Metastatic Pancreatic Carcinoma in the Ovary (tissue), 1 donor: Measurements from ENCODE around the genes HEYL, COL9A2, NFYC and CITED4.

GRCh38 chr1:39142650-39143296 is 61.7 kb upstream of the MACF1 start:
- PRO-cap, result no peak

DNA sequence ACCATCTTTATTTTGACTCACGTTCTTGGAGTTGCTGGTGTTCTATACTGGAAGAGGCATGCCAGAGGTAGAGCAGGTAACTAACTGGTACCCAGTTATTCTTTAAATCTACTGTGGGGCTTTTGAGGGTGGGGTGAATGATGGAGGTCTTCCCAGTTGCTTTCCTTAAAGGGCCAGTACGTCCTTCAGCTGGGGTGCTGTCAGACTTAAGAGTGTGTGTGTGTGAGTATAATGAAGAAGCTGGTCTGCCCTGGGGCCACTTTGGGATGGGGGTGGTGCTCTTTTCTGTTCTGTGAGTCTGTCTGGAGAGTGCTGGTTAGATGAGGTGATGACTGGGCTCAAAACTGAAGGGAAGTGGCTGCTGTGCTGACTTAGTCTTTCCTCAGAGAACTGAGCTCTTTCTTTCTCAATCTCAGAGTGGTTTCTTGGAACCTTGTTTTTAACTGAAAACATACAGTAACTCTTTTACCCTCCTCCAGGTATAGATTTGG is 606 bp downstream of the MACF1 start:
- PRO-cap, result bidirectional peak, plus-strand start at position 341 of the sequence, minus-strand start at position 208 of the sequence

DNA sequence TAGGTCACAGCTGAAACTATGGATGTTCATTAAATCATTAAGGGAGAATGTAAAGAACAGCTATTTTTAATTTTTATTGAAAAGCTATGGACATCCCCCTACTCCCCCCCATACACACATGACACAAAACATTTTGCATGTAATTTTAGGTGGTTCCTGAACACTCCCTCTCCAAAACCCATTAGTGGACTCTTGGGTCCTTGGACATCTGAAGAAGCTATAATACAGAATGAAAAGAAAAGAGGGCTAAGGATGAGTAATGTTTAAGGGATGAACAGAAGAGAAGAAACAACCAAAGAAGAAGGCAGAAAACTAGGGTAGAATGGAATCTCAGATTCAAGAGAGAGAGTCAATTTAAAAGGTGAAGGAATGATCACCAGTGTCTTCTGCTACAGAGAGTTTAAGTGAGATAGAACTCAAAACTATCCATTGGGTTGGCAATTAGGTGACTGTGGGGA is 19.6 kb downstream of the MACF1 start:
- PRO-cap, result no peak

DNA sequence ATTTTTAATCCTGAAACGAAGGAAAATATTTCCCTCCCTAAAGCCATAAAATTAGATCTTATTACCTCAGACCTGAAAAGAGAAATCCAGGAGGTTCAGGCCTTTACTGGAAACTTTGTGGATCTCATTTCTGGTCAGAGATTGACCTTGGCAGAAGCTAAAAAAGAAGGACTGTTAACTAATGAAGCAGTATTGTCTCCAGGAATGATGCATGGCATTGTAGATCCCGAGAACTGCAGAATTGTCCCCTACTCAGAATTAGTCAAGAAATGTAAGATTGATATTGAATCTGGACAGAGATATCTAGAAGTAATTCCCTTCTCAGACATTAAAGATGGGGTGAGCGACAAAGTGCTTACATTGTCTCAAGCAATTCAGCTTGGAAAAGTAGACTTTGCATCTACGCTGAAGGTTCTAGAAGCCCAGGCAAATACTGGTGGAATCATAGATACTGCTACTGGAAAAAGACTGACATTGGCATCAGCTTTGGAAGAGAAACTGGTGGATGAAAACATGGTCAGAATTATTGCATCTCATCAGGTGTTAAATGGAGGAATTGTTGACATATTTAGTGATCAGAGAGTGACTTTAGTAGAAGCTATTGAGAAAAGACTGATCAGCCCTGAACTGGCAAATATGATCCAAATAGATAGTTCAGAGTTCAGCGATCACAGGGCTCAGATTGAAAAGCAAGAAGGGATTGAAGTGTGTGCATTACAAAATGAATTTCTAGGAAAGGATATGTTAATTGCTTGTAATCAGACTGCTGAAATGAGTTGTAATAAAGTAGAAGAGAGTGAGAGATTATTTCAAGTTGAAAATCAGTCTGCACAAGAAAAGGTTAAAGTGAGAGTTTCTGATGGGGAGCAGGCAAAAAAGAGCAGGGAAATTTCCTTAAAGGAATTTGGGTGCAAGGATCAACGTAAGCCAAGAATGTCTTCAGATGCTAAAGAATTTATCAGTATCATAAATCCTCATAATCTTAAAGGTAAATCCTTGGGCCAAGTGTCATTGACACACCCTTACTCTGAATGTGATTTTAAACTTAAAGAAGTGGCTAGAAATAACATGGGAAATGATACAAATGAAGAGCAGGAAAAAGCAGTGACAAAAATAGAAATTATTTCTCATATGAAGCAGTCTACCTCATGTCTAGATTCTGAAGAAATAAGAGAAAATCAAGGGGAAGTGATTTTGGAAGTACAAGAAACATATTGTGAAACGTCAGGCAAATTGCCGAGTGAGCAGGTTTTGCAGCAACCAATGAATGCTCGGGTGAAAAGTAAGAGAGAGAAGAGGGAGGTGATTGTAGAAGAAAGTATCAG is 130.2 kb downstream of the MACF1 start:
- PRO-cap, result no peak

GRCh38 chr1:39350656-39351140 is 140.7 kb upstream of the BMP8A start:
- PRO-cap, result no peak

DNA sequence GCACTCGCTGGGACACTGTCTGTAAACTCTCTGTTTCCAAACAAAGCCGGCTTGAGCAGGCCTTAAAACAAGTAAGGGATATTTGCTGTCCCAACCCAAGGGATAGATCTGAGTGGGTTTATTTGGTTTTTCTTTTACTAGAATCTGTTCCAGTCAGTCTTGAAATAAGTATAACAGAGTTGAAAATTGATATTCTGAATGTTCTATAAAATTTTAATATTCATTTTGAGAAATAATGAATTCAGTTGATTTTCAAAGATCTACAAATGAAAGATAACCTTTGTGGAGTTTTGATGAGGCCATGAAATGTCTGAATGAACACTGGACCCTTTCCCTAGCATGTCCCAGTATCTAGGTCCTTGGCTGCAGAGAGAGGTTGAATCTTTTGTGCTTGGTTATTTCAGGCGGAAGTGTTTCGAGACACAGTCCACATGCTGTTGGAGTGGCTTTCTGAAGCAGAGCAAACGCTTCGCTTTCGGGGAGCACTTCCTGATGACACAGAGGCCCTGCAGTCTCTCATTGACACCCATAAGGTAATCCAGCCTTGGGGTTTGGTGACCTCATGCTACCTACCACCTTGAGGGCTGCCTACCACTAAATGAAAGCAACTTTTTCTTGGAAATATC is 39.0 kb upstream of the BMP8A start:
- PRO-cap, result no peak

DNA sequence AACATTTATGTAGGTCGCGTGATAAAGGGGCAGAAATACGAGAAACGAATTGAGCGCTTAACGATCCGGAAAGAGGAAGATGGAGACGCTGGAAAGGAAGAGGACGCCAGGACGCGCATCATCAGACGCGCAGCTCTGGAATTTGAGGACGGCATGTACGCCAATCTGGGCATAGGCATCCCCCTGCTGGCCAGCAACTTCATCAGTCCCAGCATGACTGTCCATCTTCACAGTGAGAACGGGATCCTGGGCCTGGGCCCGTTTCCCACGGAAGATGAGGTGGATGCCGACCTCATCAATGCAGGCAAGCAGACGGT is 24.2 kb downstream of the BMP8A start:
- PRO-cap, result no peak

DNA sequence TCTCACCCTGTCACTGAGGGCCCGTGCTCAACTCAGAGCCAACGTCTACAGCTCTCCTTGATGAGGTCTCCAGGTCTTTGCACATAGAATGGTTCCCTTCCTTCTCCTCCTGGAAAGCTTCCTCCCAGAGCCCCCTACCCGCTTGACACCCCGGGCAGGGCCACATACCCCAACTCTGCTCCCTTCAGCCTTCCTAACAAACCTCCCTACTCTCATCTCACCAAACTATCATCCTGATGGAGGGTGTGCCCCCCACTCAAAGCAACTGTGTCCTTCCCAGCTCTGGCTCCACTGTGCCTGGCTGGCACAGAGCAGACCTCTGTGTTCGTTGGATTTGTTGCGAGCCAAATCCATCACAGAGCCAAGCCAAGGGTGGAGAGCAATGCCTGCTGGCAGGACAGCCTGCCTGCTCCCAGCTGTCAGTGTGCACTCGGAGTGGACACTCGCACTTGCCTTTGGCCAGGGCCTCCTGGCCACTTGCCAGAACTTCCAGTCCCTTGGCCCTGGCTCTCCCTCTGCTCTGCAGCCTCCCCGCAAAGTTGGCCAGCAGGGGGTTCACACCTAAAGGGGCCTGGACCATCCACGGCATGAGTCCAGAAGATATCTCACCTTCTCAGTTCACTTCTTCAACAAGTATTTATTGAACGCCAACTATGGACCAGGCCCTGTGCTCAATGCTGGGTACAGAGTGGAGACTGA is 16.5 kb downstream of the HEYL start:
- PRO-cap, result no peak

- PRO-cap, result bidirectional peak, plus-strand start at chr1:39639776, minus-strand start at chr1:39639634
Observed at GRCh38 chr1:39639485-39640457, at the start of gene HEYL. Gene HEYL (minus strand): TSS chr1:39639643.

GRCh38 chr1:39840938-39841829 is 42.1 kb downstream of the TRIT1 start:
- PRO-cap, result no peak

- PRO-cap, result no peak
Observed at GRCh38 chr1:39877356-39878033, 5.8 kb downstream of the TRIT1 start.

GRCh38 chr1:39895165-39895572 is 6.5 kb downstream of the MYCL start:
- PRO-cap, result no peak

DNA sequence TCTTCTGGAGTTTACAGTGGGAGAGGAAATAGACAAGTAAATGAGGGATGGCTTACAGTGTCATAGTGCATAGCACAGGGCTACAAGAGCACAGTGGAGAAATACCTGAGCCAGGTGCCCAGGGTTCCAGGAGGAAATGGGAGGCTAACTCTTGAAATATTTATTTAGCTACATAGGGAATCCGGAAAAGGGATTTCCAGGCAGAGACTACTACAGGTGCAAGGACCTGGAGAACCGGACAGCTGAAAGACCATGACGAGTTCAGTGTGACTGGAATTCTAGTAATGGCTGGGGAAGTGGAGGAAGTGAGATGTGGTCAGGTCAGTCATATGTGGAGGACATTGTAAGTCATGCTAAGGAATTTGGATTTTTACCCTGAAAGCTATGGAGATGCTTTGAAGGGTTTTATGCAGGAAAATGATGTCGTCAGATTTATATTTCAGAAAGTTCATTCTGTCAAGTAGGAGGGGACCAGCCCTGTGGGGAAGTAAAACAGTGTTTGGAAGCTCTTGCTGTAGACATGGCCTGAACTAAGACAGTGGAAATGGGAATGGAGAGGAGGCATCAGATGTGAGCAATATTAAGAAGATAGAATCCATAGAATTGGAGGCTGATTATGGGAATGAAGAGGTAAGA is 1.8 kb downstream of the CAP1 start:
- PRO-cap, result no peak

DNA sequence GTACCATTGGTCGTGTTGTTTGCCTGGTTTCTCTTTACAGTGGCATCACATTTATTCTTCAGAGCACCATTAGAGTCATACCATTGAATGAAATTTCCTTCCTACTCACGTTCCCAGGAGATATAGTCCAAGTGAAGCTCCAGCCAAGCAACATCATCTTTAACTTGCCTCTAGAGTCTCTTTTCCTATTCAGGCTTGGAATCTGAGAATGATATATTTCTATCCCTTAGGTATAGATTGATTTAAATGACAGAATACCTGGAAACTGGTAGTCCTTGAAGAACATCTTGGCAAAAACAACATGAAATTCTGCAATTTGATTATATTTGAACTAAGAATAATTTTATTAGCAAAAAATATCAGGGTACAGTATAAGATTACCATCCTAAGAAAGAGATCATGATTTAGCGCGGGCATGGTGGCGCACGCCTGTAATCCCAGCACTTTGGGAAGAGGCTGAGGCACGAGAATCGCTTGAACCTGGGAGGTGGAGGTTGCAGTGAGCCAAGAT is 28.1 kb downstream of the RLF start:
- PRO-cap, result no peak

DNA sequence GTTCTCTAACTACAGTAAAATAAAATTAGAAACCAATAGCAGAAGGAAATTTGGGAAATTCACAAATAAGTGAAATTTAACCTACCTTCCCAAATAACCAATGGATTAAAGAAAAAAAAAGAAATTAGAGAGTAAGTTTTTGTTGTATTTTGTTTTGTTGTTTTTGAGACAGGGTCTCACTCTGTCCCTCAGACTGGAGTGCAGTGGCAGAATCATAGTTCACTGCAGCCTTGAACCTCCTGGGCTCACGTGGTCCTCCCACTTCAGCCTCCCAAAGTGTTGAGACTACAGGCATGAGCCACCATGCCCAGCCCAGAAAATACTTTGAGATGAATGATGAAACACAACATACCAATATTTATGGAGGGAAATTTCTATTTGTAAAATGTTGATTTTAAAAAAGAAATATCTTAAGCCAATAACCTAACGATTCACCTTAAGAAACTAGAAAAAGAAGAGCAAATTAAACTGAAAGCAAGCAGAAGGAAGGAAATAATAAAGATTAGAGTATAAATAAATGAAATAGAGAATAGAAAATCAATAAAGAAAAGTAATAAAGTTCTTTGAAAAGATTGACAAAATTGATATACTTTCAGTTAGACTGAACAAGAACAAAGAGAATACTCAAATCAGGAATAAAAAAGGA is 32.2 kb upstream of the TMCO2 start:
- PRO-cap, result no peak

DNA sequence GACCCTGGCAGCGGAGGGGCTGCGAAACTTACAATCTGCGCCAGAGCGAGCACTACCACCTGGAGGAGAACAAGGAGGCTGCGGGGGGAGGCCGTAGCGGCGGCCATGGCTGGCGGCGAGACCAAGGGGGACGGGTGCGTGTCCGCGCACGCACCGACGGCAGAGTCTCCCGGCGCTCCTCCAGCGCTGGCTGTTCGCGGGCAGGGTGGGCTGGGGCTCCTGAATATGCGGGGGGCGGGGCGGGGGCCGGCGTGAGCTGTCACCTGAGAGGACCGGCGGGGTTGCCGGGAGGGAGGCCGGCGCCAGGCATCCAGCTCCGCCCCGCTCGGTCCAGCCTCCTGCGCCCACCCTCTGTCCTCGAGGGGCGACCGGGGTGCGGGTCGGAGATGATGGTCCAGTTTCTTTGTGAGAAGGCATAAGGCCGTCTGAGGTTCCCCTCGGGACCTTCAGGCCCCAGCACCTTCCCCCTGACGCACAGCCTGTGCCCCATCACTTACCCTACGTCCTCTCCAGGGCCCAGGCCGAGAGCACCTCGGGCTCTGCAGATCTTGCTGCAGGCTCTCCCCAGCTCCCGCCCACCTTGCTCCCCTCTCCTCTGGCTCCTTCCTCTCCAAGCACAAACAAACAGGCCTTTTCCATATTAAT is at the start of gene COL9A2:
Gene COL9A2 (minus strand): TSS at position 196 of the 645 bp plus-strand sequence.
- PRO-cap, result no peak

DNA sequence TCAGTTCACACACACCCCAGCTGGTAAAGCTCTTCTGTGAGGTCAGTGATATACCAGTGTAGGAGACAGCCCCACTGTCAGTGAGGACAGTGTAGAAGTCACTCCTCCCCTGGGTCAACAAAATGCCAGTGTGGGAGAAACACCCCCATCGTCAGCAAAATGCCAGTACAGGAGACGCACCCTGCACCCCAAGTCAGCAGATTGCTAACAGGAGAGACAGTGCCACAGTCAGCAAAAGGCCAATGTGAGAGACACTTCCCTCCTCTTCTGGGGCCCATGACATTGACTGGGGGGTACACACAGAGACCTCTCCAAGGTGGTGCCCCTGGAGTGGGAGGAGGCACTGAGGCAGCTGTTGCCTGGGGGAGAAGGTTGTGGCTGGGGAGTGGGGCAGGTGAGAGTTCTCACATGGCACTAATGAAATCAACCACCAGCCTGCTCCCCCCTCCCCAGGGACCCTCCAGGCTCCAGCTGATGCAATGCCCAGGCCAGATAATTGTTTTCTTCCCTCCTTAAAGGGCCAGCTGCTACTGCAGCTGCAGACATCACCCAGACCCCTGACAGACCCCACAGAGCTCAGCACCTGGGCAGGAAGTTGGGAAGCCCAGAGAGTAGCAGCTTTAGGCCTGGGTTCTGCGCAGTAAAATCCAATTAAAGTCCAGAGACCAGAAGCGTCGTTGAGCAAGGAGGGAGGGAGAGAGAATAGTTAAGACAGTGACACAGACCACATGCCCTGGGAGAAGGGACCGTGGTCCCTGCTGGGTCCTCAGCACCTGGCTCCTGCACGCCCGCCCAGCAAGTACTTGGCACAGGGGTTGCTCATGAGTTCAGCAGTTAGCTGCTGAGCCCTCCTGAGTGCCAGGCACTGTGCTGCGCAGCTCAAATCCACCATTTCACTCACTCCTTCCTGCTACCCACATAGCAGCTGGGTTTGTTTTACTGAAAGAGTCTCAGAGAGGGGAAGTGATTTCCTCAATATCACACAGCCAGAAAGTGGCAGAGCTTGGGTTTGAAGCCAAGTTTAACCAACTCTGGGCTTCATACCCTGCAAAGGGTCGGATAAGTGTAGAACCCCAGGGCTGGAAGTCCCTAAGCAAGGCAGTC is 2.1 kb downstream of the RIMS3 start:
- PRO-cap, result no peak

- PRO-cap, result bidirectional peak, plus-strand start at chr1:40691689, minus-strand start at chr1:40691506; bidirectional peak, plus-strand start at chr1:40692203, minus-strand start at chr1:40692093
Observed at GRCh38 chr1:40691053-40692168, at the start of gene NFYC. Gene NFYC (plus strand): TSS chr1:40691704.

DNA sequence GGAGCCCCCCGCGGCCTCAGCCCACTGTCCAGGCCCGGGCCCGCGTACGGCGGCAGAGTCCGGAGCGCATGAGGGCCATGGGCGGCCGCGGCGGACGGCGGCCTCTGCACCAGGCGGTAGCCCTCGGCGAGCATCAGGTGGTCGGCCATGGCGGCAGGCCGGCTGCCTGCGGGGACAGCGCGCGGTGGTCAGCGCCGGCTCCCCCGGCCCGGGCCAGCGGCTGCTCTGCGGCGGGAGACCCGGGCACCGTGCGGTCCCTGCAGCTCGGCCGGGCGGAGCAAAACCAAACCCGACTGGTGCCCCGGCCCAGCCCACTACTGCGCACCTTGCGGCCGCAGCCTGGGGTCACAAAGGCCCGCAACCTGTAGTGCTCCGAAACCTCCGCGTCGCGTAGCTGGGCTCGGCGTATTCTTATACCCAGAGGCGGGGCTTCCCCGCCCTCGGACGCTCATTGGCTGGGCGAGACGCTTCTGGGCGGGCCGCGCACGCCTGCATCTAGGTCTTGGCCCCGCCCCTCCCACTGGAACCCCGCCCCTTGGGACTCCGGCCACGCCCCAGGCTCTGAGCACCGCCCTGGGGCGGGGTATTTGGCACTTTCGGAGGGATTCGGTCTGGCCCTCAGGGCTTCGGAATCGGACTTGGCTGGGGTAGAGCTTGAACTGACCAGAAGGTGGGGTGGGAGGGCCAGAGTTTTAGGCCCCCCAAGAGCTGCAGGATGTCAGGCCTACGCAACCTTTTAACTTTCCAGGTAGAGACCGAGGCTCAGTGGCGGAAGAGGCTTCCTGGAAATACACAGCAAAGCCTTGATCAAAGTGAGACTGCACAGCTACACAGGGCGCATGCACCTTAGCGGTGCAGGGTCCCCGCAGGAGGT is at the start of gene CITED4:
Gene CITED4 (minus strand): TSS at position 385 of the 874 bp plus-strand sequence.
- PRO-cap, result bidirectional peak, plus-strand start at position 593 of the sequence, minus-strand start at position 385 of the sequence

- PRO-cap, result no peak
Observed at GRCh38 chr1:40899282-40899988, 37.3 kb upstream of the CITED4 start.